LHCN-M2 (cell line): ENCODE measurements around a stretch of chr10.

- RAMPAGE, long total RNA = no peak
Measured at GRCh38 chr10:1057067-1057707, 1.0 kb downstream of the WDR37 start.

DNA sequence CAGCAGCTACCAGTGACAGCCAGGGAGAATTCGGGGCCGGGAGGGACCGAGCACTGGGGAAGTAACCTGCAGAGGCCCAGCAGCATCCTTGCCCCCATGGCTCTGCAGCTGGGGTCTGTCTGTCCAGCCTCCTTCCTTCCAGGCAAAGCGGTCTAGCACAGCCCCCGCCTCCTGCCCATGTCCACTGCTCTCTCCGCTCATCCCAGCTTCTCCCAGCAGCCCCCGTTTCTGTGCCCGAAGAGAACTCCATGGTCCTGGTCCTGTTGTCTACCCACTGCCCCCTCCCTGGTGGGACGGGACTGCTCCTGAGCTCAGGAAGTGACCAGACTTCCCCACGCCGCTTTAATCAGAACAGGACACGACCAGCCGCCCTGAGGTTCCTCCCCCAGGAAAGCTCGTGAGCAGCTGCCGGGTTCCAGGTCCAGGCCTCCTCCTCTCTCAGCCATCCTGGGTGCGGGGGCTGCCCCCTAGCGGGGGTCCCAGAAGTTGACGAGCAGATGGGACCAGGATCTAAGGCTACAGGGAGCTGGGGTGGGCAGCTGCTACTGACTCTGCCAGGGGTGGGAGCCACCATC lies 187.5 kb downstream of the WDR37 start:
- RAMPAGE, long total RNA = no peak

DNA sequence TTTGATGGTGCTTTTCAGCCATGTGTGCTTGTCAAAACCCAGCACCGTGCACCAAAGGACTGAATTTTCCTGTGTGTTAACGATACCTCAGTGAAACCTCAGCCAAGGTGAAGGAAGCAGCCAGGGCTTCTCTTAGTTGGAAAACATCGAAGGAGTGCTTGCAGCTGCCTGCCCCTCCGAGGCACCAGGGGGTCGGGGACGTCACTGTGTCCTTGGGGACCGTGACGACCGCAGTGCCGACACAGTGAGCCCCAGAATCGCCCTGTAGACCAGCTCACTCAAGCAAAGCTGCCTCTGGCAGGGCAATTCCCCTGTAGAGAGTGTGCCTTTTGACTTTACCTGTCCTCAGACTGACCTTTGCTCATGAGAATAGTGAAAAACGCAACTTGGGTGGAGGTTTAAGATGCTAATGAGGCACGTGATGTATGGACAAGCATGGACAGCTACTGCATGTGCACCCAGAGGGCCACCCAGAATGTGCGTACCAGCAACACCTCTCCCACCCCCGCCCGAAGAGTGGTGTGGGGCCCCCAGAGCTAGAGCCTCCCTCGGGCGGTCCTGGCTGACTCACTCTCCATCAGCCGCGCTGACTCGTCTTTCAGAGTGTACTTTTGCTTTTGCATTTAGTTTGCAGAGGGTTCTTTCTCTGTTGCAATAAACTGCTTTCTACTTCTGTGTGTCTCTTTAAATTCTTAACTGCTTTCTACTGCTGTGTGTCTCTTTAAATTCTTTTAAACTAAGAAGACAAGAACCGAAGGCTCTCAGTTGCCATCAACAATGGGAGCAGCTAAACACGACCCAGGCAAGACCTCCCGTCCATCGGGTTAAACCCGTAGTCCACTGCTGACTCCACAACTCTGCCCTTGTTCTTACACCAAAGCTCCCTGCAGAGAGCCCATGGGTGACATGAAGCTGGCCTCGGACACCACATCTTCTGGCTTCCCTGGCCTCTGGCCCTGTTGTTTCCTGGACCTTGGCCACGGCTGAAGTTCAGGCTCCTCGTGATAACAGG lies 271.7 kb downstream of the ADARB2 start:
- RAMPAGE, long total RNA = no peak

DNA sequence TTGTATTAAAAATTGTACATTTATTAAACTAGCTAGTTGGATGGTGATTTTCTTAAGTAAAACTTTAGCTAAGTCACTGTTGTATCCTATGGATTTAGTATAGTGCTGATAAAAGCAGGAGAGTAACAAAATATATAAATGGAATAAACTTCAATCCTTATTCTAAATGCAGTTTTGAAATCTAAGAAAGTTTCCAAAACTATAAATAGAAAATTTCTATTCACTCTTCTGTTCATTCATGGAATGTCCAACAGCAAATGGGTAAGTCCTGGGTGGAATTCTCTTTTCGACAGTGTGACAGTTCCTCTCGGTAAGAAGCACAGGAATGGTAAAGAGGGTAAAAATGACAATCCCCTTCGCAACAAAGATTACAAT lies 441.6 kb upstream of the PFKP start:
- RAMPAGE, long total RNA = no peak

DNA sequence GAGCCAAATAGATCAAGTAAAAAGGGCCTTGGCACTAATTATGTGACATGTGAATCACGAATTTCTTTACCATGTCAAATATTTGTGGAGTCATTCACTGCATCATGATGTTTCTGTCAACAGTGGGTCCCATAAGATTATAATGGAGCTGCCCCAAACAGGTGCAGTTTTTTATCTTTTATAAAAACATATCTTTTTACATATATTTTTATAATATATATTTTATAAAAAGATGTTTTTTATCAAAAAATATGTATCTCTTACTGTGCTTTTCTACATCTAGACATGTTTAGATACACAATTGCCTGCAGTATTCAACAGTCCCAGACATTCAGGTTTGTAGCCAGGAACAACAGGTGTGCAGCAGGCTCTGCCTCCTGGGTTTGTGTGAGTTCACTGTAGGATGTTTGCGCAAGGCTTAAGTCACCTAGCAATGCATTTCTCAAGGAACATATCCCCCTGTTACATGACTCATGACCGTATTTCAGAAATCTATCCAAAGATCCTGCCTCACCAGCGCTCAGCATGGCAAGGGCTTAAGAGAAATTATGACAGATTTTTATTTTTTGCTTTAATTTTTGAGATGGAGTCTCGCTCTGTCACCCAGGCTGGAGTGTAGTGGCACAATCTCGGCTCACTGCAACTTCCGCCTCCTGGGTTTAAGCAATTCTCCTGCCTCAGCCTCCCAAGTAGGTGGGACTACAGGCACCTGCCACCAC lies 41.5 kb downstream of the PITRM1 start:
- RAMPAGE, long total RNA = no peak

GRCh38 chr10:3137136-3137760 lies 35.3 kb downstream of the PITRM1 start:
- RAMPAGE, long total RNA = no peak

DNA sequence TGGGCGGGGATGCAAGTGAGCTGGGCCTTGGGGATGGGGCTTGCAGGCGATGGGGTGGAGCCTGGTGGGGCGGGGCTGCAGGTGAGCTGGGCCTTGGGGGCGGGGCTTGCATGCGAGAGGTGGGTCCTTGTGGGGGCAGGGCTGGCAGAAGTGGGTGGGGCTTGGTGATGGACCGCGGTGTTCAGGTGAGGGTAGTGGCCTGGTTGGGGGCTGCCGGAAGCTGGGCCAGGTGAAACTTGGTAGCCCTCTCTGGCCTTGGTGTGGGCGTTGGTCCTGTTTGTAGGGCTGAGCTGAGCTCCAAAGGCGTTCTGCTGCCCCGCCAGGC lies 745 bp upstream of the PITRM1 start:
- RAMPAGE, long total RNA = no peak

- RAMPAGE, long total RNA = no peak
Measured at GRCh38 chr10:3173690-3173847, 987 bp upstream of the PITRM1 start.

- RAMPAGE, long total RNA = no peak
Measured at GRCh38 chr10:3293674-3294574, 121.3 kb upstream of the PITRM1 start.

- RAMPAGE, long total RNA = no peak
Measured at GRCh38 chr10:3398929-3399573, 226.5 kb upstream of the PITRM1 start.

- RAMPAGE, long total RNA = no peak
Measured at GRCh38 chr10:3423300-3423836, 250.8 kb upstream of the PITRM1 start.

- RAMPAGE, long total RNA = no peak
Measured at GRCh38 chr10:3486255-3486794, 298.7 kb downstream of the KLF6 start.

GRCh38 chr10:3525882-3526347 lies 259.1 kb downstream of the KLF6 start:
- RAMPAGE, long total RNA = no peak

GRCh38 chr10:3533211-3533657 lies 251.8 kb downstream of the KLF6 start:
- RAMPAGE, long total RNA = no peak

DNA sequence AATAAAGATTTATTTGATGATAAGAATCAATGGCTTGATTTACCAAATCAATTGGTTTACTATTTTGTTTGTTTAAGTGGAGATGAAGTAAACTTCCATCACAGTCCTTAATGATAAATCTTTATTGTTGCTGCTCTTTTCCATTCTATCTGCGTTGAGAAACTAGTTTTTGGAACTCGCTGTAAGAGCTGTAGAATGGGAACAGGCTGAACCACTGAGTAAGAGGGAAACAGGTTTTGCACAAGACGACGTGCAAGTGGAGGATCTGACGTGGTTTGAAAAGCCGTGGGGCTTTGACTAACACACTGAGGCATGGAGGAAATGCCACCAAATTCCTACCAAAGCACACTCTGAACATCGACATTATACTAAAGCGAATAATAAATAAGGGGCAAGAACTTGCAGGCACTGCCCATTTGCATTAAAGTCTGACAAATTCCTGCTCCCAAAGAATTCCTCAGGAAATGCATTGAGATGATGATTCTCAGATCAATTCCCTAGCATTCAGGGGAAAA lies 160.7 kb downstream of the KLF6 start:
- RAMPAGE, long total RNA = no peak

DNA sequence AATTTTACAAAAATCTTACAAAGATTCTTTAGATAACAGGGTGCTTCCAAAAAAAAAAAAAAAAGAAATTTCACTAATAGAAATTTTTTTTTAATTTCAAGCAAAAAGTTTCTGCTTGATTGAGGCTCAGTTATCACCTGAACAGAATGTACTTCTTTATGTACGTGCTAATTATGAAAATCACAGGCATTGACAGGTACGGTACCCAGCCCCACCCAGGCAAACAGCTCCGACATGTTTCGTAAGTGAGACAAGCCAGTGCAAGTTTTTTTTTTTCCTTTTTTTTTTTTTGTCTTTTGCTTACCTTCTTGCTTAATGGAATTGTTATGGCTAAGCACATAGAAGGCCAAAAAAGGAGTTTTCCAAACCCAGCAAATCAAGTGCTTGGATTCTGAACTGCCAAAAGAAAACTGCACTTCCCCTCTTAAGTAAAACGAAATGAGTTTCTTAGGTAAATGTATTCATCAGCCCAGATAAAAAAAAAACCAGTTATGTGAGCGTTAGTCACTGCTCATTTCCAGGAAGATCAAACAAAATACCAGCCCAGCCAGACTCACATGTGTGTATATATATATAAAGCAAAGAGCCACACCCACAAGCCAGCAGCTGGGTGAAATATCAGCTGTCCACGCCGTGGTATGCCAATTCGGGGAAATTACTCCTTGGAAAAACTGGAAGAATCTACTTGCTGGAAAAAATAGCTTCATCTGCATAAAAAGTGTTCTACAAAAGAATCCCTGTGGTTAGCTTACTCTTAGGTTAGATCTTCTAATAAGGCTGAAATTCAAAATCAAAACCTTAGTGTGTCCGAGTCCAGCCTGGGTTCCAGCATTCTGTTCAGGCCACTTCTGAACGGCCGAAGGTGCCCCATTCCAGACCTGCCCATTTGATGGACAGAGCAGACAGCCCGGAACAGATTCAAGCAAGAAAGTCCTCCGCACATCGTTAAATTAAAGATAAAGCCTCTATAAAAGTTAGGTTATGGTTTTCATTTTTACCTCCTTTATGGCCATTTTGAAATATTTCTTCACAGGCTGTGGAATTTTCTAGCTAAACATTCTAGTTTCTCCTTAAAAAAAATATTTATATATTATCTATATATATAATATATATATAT lies 8.0 kb downstream of the KLF6 start:
- RAMPAGE, long total RNA = no peak

GRCh38 chr10:3777772-3778731 lies 7.0 kb downstream of the KLF6 start:
- RAMPAGE, long total RNA = no peak

- RAMPAGE, long total RNA = no peak
Measured at GRCh38 chr10:3783682-3784572, 1.1 kb downstream of the KLF6 start.

- RAMPAGE, long total RNA = no peak
Measured at GRCh38 chr10:3929717-3930104, 144.7 kb upstream of the KLF6 start.

GRCh38 chr10:3991961-3992317 lies 206.9 kb upstream of the KLF6 start:
- RAMPAGE, long total RNA = no peak